HT-29 (cell line): ENCODE results near the gene PTPN5.

DNA sequence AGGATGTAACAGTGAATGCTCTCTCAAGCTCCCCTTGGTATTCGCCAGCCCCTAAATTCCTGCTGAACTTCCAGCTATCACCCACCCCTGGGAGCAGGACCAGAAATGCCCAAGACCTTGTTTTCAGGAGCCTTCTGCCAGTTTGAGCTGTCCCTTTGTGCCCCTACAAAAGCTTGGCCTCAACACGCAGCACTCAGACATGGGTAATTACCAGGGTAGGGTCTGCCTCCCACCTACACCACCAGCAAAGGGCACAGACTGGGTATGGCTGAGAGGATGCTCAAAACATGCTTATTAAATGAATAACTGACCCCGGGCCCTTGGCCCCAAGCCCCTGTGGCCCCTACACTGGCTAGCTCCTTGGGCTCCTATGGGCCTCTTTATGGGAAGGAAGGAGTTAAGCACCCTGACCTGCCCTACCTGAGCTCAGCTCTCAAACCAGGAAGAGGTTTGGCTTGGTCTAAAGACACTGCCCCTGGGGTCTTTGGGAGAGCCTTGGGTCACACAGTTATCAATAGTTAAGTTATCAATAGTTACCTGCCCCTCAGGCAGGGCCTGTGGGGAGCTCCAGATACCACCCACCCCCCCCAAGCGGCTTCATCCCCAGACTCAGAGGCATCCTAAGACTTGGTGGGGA, 1.3 kb downstream of the USH1C start:
- RAMPAGE, long total RNA, result no peak

DNA sequence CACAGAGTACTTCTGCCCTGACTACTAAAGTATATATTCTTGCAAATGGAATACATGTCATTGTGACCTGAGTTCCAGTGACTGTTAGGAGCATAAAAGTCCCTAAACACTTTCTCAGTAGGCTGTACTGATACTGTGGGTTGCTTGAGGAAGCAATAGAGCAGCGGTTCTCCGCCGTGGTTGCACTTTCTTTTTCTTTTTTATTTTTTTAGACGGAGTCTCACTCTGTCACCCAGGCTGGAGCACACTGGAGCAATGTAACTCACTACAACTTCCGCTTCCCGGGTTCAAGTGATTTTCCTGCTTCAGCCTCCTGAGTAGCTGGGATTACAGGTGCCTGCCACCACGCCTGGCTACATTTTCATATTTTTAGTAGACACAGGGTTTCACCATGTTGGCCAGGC, 2.1 kb downstream of the SAA2 start:
- RAMPAGE, long total RNA, result no peak

DNA sequence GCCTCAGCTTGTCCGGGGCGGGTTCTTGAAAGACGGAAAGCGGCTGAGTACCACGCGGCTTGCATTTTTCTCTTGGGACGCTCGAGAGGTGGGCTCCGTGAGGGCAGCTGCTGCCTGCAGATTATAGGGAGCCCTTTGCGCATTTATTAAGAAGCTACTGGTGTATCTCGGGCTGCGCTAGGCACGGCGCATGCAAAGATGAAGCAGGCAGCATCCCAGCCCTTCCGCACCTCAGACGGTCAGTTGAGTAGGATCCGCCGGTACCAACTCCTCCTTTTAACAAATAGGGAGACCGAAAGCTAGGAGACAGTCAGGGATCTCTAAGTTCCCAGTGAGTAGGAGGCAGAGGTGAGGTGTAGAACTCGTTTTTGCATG, 660 bp downstream of the LDHA start:
- RAMPAGE, long total RNA, result no peak

- RAMPAGE, long total RNA, result no peak
Measured at GRCh38 chr11:18502286-18502585, 24.5 kb downstream of the TSG101 start.

GRCh38 chr11:18526220-18526430, 617 bp downstream of the TSG101 start:
- RAMPAGE, long total RNA, result no peak

DNA sequence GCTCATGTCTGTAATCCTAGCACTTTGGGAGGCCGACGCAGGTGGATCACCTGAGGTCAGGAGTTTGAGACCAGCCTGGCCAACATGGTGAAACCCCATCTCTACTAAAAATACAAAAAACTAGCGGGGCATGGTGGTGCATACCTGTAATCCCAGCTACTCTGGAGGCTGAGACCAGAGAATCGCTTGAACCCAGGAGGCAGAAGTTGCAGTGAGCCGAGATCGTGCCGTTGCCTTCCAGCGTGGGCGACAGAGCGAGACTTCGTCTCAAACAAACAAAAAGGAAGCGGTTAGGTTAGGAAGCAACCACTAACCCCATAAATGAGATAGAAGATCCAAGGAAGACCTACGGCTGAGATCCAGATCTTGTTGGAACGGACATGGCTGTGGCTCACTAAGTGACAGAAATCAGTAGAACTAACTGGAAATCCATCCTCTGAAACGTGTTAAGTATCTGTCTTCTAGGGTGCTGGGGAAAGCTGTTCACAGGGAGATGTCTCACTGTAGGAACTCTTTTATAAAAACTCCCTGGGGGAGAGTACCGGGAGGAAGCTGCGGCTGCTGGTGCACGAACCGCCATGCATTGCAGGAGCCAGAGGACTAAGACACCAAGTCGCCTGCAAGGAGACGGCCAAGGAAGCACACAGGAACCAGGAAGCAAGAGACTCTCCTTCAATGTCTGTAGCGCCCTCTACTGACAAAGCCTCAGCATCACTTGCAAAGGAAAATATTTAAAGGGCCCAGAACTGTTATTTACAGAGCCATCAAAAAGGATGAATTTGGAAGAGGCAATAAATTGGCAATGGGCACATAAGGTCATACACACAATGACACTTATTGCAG, 16.8 kb upstream of the SPTY2D1 start:
- RAMPAGE, long total RNA, result no peak

GRCh38 chr11:18654726-18655049, 20.5 kb upstream of the SPTY2D1 start:
- RAMPAGE, long total RNA, result no peak

- RAMPAGE, long total RNA, result no peak
Measured at GRCh38 chr11:18668377-18668847, 30.2 kb upstream of the TMEM86A start.

GRCh38 chr11:18791145-18792341, at the start of gene PTPN5:
Gene PTPN5, minus strand, starts transcription at chr11:18791798.
- RAMPAGE, long total RNA, result no peak

DNA sequence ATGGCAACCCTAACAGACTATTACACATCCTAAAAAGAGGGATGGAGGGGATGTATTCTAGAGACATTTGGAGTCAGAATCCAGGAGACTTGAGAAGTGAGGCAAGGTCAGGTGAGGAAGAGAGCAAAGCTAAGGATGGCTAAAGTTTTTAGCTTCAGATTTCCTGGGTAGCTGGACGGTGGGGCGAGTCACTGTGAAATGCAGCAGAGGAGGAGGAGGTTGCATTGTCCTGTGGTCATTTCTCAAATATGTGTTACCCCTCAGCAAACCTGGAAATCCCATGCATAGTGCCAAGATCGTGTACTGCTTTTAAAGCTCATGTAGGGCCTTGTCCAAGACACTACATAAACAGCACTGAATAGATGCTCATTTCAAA, 20.5 kb downstream of the CSRP3 start:
- RAMPAGE, long total RNA, result no peak

DNA sequence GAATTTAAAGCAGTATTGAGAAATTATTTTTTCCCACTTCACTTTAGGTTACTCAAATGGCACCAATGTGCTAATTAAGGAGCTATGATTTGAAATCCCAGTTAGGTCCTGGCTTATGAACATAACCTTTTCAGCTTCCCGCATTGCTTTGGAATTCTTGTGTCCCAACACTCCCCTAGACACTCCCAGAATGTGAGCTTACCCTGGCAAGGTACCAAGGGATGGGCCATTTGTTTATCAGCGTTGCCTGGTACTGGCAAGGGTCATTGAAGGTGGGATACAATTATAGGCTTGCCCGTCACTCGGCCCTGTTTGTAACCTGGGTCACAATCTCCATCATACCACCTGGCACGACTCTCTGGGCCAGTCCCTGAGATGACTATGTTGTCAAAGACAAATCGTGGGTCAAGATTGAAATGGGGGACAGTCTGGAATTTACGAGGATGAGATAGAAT, 5.4 kb downstream of the CSRP3 start:
- RAMPAGE, long total RNA, result no peak

- RAMPAGE, long total RNA, result no peak
Measured at GRCh38 chr11:19200889-19201407, 835 bp downstream of the CSRP3 start.

GRCh38 chr11:19627755-19628820, 84.5 kb upstream of the NAV2 start:
- RAMPAGE, long total RNA, result no peak

GRCh38 chr11:19714269-19715376, 2.0 kb downstream of the NAV2 start:
- RAMPAGE, long total RNA, result no peak

GRCh38 chr11:19715377-19715904, 2.8 kb downstream of the NAV2 start:
- RAMPAGE, long total RNA, result no peak

DNA sequence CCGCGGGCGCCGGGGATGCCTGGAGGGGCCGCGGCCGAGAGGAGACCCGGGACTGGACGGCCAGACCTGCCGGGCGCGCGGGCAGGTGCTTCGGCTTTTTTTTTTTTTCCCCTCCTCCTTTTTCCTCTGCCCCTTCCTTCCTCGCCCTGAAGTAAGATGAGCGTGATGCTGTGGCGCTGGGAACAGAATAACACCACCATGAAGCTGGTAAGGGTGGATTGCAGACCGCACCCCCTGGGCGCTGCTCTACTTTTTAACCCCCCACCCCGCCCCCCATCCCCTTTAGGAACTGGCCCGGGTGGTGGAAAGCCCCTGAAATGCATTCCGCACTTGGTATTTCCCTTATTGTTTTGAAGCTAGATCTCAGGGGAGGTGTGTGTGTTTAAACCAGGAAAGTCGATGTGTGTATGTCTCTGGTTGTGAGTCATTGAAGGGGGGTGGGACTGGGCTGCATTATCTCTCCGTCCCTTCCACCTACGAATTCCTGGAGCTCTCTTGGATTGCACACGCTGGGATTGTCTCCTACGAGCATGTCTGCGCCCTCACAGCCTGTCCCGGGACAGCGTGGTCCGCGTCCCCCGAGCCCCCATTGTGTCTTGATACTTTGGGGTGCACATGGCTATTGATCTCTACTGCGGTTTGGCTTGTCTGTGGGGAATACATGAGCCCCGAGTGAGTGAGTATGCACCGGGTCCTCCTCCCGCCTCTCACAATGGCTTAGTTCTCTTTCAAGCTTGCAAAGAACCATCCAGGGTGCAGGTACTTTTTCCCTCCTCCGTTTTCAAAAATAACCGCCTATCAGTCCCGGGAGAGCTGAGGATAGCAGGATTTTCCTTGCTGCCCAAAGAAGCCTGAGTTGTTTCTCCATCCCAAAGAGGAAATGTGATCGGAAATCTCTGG, 64.9 kb downstream of the NAV2 start:
- RAMPAGE, long total RNA, result no peak

DNA sequence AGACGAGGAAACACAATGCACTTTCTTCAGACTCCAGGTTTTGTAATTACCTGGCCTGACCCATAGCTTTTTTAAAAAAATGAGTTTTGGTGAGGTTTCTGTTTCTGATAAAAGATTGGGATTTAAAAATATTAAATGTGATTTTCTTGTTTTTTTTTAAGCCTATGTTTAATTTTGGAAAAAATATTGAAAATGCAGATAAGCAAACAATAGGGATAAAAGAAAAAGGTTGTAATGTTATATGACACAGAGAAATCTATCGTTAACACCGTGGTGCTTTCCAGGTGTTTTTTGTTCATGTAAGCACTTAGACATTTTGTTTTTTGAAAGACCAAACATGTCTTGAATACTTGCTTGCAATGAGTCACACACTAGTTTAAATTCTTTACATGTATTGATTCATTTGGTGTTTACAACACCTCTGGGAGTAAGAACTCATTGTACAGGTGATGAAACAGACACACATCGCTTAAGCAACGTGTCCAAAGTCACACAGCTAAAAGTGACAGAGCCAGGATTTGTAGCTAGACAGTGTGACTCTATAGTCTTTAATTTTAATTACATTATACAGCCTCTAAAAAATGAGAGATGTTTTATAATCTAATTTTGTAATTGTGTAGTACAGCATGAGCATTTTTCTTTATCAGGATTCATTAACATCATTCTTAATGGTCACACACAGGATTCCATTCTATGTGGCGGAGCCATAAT, 149.0 kb downstream of the DBX1 start:
- RAMPAGE, long total RNA, result no peak

GRCh38 chr11:20024034-20024929, 136.0 kb downstream of the DBX1 start:
- RAMPAGE, long total RNA, result no peak

DNA sequence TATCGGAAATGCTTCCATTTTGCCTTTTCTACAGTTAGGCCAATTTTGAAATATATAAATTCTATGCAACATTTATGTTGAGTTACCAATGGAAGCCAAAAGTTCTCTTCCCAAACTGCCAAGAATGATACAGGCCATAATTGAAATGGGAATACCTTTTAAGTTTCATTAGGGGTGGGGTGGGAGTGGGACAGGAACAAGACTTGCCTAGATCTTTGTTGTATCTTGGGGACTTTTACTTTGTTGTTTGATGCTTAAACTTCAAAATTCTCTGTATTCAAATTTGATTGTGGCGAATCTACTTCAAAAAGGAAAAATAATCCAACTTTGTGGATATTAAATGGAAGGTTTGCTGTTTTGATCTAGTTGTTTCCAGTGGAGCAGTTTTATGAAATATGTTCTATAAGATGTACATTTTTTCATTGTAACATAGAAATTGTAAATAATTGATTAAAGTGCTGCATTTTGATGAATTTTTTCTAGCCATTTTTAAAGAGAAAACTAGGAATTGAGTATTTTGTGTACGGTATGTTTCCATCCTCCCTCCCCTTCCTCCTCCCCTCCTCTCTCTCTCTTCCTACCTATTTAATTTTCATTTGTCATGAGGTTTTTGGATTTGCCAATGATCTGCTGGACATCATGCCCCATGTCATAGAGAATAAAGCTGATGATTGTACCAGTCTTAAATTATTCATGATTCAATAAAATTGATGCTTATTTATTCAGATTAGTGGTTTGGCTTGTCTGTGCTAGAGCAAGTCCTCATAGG, 39.2 kb downstream of the DBX1 start:
- RAMPAGE, long total RNA, result no peak

- RAMPAGE, long total RNA, result no peak
Measured at GRCh38 chr11:20360684-20361245, 2.7 kb upstream of the HTATIP2 start.